Mesangial cell (primary cell): Measurements from ENCODE around the genes SERP1, SIAH2 and CLRN1.

DNA sequence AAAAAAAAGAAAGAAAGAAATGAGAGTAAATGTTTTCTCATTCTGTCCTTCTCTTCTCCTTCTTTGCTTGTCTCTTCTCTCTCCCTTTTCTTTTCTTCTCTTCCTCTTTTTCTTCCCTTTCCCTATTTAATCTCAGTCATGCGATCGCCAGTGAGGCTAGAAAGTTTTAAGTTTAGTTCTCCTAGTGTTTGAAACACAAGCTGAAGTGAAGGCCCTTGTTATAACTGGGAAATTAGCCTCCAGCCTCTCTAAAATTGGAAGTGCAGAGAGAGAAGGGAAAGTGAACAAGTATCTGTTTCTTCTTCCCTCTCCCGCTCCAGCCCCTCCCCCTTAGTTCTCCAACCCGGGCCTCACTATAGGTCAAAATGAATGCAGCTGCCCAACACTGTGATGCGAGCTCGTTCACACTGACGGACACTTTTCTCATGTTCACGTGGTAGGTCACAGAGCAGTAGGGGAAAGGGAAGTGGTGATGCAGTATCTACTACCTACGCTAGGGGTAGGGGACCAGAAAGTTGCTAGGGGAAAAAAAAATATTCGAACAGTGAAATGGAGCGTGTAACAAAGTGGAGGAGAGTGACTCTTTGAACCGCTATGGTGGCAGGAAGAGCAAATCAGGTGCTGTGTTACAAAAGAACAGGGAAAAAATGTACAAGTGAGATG is 23.4 kb upstream of the TSC22D2 start:
- RAMPAGE, long total RNA, result no peak

DNA sequence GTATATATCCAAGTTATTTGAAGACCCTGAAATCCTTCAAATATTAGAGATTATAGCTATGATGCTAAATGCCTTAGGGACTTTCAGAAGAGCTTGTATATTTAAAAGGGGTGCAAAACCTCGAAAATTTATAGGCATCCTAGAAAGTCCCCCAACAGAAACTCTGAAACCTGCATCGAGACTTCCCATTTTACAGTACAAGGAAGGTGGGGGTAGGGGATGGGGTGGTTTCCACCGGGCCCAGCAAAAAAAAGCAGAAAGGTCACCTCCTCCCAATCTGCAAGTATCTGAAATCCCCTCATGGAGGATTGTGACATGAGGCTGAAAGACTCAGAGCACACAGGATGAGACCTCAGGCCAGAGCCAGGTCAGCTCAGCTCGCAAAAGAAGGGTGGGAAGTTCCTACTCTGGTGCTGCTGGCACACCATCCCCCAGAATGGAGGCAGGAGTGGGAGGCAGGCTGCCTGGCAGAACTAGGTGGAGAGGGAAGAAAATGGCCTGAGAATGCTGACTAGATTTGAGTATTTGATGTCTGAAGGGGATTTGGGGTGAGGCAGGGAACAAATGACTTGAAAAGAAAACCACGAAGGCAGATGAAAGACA is 22.7 kb upstream of the TSC22D2 start:
- RAMPAGE, long total RNA, result no peak

DNA sequence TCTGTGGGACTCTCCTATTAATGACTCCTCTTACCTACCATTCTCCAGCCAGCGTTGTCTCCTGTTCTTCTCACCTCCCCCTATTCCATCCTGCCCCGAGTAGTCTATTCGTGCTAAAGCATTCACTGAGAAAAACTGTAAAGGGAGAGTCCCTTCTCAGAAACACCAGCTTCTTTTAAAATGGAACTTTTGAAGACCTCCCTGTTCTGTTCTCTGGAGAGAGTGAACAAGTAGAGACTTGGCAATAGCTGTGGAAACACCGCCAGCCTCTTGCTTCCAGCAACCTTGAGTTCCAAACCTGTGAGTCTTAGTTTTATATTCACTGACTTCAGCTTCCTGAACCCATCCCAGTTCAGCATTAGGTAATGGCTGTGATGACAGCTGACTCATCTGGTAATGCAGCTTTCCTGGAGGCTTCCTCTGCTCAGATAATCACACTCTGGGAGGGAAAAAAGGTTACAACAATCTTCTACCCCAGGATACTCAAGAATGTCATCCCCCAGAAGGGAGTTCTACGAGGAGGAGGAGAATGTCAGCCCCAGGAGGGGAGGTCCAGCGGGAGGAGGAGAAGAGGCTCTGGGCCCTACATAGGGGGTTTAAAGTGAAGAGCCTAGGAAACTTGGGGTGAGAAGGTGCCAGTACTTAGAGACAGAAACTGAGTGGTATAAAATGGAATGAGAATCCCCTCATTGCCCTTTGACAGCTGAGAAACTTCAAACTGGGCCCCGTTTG is 61.5 kb downstream of the TSC22D2 start:
- RAMPAGE, long total RNA, result no peak

- RAMPAGE, long total RNA, result start-site peak on the minus strand at chr3:150546072-150546203, 8 reads
Observed at GRCh38 chr3:150545935-150546576, at the start of gene SERP1. Gene SERP1 (minus strand): TSS chr3:150546496.

DNA sequence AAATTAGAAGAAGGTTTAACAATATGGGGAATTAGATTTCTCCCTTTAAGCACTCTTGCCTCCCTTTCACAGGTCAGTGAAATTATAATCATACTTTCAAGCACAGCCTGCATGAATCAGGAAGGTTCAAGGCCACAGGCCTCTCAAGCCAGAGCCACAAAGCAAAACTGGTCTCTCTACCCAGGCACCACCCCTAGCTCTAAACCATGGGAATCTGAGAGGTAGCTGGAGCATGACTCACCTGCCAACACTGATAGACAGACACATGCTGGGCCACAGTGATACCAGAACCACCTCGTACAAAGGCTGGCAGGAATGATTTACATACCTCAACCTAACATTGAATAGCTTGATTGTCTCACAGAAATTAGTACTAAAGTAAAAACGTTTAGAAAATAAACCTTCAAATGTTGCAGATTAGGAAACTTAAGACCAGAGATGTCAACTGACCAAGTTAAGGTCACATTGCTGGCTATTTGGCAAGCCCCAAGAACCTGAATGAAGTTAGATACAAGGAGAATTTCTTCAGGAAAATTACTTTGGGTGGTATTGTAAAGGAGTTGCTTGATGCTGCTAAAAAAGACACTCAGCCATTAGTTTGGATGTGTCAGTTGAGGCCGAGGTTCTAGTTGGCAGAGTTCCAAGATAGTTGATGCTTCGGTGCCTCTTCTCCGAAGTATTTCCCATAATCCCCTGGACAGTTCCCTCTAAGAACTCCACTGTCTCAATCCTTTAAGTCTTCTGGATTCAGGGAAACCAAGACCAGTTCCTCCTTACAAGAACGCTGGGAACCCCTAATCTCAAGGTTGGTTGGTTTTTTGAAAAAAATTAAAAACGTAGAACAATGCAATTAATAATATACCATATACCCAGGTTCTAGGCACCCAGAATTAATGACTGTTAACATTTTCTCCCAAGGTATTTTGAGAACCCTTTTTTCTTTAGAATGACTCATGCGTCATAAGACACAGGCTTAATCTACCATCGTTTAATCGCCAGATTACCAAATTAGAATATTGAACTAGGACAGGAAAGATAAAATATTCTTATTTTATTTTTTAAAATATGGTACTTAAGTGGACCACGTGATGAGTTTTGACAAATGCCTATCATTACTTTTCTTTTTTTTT is 24.3 kb downstream of the SIAH2 start:
- RAMPAGE, long total RNA, result no peak

- RAMPAGE, long total RNA, result no peak
Observed at GRCh38 chr3:150739784-150740702, 22.9 kb downstream of the SIAH2 start.

- RAMPAGE, long total RNA, result no peak
Observed at GRCh38 chr3:150763033-150763708, at the start of gene SIAH2. Gene SIAH2 (minus strand): TSS chr3:150763169.

DNA sequence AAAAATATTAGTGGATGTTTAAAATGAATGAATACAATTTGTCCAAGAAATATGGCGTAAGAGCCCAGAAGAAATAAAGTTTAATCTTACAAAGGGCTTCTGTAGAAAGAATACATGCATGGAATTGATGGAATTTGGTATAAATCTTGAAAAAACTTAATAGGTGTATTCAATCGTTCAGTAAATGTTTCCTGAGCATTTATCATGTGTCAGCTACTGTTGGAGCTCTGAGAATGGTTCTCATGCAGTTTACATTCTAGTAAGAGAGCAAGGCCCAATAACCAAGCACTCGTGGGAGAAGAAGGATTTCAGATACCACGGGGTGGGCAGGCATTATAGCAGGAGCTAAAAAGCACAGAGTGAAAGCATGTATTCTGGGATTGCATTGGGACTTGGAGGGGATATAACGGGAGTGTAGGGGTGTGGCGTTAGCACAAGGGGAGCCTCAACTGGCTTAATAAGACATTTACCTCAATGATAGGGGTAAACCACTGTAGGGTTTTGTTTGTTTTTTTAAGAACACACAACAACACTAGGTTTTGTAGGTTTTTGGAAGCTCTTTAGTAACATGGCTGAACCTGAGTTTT is 1.5 kb upstream of the SIAH2 start:
- RAMPAGE, long total RNA, result no peak

- RAMPAGE, long total RNA, result no peak
Observed at GRCh38 chr3:150972354-150972804, at the start of gene CLRN1. Gene CLRN1 (minus strand): TSS chr3:150972727.

GRCh38 chr3:151084999-151085394 is 467 bp upstream of the MED12L start:
- RAMPAGE, long total RNA, result no peak

- RAMPAGE, long total RNA, result no peak
Observed at GRCh38 chr3:151169176-151169617, 33.8 kb downstream of the GPR171 start.

DNA sequence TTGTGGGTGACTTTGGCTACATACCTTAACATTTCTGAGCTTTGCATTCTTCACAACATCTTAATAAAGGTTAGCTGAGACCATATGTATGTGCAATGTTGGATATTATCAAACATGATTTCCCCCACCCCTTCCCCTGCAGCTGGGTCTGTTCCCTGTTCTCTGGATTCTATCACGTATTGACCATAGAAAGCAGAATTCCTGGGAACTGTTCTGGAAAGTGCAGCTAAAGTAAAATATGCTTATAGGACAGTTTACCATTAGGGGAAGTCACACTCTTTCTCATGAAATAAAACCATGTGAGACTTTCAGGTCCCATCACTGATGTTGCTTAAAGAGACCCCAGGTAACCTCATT is 16.3 kb downstream of the GPR87 start:
- RAMPAGE, long total RNA, result no peak

DNA sequence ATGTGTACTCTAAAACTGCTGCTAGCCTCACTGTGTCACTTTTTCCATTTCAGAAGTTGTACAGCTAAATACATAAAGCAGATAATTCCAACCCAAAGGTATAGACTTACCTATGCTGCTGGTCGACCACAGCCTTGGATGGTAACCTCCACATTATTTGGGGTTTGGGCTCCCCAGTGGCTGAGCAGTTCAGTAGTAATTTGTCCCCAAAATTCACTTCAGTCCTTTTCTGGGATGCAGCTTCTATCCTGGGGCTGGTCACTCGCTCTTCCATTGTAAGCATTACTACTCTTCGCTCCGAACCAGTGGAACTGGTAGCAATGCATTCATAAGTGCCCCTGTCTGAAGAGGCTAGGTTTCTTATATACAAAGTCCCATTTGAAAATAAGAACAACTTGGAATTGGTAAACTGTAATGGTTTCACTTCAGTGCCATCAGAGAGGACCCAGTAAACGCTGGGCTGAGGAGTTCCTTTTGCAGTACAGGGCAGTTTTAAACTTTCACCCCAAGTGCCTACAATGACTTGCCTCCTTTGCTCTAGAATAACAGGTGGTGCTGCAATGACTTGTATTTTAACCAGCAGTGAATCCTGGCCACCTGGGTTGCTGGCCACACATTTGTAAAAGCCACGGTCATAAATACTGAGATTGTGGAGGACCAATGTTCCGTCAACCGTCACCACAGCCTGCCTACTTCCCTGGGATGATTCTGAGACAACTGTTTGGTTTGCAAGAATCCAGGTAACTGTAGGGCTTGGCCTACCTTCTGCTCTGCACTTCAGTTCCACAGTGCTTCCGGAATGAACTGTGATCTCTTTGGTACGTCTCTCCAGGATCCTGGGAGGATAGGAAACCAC is 17.8 kb downstream of the IGSF10 start:
- RAMPAGE, long total RNA, result no peak

DNA sequence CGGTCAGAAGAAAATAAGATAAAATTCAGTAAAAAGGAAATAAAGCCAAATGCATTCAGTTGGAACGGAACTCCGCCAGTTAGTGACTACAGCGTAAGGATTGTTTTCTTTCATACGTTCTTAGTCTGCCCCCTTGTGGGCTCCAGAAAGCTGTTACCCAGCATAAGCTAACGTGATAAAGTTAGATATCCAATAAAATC is 25.0 kb downstream of the AADAC start:
- RAMPAGE, long total RNA, result no peak

- RAMPAGE, long total RNA, result no peak
Observed at GRCh38 chr3:152152324-152152780, 116.4 kb upstream of the MBNL1 start.

GRCh38 chr3:152155694-152156005 is 113.1 kb upstream of the MBNL1 start:
- RAMPAGE, long total RNA, result no peak

GRCh38 chr3:152196783-152197139 is 72.0 kb upstream of the MBNL1 start:
- RAMPAGE, long total RNA, result no peak

DNA sequence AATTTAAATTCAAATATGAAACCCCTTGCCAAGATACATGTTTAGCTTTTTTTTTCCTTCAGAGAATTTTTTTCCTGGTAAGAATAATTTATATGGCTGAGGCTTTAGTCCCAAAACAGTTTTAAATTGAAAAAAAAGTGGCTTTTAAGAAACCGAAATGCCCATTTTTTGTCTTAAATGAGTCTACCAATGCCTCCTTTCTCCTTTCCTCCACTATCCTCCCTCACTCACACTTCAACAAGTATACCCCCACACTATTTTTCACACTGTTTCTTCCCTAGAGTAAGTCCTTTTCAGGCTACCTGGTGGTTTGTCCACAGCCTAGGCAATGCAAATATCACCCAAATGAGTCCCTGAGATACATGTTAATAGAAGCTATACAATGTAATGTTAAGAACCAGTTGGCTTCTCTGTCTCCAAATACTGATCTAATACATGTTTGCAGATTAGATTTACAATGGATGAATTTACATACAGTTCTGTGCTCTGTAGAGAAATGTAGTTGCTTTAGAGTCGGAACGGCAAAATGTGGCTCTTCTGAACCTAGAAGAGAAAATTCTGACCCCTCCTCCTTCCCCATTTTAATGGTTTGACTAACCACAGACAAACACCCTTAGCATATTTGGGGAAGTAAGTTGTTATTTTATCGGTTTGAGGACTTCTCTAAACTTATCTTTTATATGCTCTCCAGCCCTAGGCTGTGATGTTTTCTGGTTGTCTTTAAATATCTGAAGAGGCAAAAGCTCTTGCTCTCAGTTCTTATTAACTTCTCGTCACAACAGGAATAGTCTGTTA is 63.6 kb upstream of the MBNL1 start:
- RAMPAGE, long total RNA, result no peak

DNA sequence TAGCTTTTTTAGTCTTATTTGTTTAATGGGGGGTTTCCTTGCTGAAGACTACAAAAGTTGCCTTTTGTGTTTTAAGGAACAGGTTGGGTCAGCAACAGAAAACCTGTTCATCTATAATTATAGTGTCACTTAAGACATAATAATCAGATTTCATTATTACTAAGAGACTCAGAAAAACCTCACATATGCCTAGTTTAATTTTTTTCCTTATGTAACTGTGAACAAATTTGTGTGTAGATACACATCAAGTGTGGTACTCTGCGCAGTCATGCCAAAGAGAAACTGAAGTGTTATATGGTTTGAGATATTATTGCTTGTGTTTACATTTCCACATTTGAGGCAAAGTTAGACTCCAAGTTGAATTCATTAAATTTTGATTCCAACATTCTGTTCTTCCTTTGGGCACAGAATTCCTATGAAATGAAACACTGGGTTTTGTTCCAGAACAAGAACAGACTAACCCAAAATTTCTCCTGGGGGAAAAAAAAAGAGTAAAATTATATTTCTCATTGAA is 2.2 kb downstream of the MBNL1 start:
- RAMPAGE, long total RNA, result no peak

GRCh38 chr3:152302370-152303060 is 33.8 kb downstream of the MBNL1 start:
- RAMPAGE, long total RNA, result no peak